ENCODE results near the gene GPD2.

DNA sequence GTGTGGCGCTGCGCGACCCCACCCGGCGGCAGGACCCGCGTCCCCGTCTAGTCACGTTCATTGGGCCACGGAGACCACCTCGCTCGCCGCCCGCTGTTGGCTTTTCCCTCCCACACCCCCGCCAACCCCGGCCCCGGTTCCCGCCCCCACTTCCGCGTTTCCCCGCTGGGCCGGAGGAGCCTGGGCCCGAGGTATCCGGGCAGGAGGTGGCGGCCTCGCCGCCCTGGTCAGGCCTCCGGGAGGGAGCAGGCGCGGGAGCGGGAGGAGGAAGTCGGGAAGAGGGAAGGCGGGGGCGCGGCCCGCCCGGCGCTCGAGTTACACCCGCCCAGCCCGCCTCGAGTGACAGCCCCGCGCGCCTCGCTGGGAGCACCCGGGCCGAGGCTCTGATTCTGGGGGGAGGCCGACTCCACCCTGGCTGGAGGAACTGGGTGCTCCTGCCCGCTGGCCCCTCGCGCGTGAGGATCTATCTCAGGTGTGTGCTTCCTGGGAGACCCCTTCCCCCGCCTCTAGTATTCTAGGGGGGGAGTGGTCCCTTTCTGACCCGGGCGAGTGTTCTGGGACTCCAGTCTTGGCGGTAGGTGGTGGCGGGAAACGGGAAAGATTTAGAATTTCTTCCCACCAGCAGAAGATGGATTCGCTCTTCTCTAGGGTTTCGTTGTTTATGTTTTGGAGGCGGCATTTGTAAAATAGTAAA is at the start of gene GPD2:
Gene GPD2, plus strand, starts transcription at position 338 of the 694 bp plus-strand sequence.
- PRO-cap = bidirectional peak, plus-strand start at position 386 of the sequence, minus-strand start at position 225 of the sequence

DNA sequence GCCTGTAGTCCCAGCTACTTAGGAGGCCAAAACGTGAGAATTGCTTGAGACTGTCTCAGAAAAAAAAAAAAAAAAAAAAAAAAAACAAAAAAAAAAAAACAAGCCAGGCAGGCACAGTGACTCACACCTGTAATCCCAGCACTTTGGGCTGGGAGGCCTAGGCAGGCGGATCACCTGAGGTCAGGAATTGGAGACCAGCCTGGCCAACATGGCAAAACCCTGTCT is 3.2 kb downstream of the GPD2 start:
- PRO-cap = no peak

- PRO-cap = no peak
These were observed 36.1 kb upstream of the GALNT5 start for GRCh38 chr2:157221381-157221767.

GRCh38 chr2:157411432-157411995 is 32.4 kb downstream of the CYTIP start:
- PRO-cap = no peak

DNA sequence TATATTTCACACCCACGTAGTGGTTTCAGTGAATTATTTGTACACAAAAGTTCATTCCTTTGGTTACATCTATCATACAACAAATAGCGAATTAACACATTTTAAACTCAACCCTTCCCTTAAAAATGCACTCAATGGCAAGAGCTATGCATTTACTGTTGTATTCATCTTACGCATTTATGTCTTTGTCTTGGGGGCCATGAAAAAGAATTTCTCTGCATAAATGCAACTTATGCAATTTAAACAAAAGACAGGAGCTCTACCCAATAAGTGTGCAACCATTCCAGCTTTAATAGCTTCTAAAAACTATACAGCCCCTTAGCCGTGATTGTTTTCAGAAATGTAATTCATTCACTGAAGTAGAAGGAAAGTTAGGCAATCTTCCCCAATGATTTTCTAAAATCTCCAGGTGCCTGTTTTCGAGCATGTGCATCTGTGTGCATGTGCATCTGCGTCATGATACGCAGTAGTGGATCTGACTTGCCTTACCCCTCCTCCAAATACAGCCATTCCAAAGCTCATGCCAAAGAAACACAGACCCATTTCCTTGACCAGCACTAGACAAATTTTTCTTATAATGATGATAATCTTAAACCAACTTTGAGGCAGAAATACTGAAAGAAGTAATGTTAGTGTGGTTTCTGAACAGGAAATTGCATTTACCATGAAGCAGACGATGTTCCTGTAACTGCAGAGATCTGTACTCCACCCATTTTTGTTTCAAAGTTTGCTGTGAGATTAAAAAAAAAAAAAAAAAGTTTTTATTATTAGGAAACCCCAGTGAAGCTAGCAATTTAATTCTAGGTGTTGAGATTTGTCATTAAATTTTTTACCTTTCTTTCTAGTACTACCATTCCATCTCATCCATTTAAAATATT is 25.8 kb downstream of the CYTIP start:
- PRO-cap = no peak

GRCh38 chr2:157438912-157439261 is 5.0 kb downstream of the CYTIP start:
- PRO-cap = no peak

- PRO-cap = no peak
These were observed 4.5 kb downstream of the CYTIP start for GRCh38 chr2:157439262-157439856.

GRCh38 chr2:157566188-157566642 is 62.4 kb downstream of the ACVR1C start:
- PRO-cap = no peak

GRCh38 chr2:157825776-157826230 is 50.3 kb downstream of the ACVR1 start:
- PRO-cap = no peak

- PRO-cap = no peak
These were observed 34.0 kb downstream of the ACVR1 start for GRCh38 chr2:157842057-157842580.

GRCh38 chr2:157876499-157877185 is 512 bp upstream of the ACVR1 start:
- PRO-cap = bidirectional peak, plus-strand start at chr2:157876587, minus-strand start at chr2:157876303

- PRO-cap = no peak
These were observed 89.5 kb downstream of the UPP2 start for GRCh38 chr2:158191150-158191503.

DNA sequence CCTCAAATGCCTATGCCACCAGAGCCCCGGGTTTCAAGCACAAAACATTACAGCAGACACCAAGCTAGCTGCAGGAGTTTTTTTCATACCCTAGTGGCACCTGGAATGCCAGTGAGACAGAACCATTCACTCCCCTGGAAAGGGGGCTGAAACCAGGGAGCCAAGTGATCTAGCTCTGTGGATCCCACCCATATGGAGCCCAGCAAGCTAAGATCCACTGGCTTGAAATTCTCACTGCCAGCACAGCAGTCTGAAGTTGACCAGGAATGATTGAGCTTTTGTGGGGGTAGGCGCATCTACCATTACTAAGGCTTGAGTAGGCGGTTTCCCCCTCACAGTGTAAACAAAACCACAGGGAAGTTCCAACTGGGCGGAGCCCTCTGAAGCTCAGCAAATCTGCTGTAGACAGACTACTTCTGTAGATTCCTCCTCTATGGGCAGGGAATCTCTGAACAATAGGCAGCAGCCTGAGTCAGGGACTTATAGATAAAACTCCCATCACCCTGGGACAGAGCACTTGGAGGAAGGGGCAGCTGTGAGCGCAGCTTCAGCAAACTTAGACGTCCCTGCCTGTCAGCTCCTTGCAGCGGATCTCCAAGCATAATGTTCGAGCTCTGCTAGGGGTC is 96.7 kb downstream of the CCDC148 start:
- PRO-cap = no peak

DNA sequence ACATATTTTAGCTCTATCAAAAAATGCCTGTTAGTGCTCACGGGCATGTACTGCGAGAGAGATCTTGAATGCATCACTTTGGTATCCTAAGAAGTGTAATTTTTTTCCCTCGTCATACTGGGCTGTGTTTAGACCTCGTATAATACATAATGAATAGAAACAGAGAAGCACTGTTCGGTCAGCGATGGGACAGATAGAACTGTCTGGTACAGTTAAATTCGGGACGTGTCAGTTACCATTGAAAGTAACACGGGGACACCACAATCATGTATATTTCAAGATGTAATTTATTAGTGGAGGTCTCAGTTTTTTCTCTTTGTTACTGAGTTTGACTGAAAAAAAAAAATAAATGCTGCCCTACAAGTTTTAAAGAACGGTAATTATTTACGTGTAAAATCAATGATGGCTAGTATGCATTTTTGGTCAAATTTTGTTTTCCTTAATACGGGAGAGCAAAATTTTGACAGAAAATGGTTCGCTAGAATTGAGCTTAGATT is 1.9 kb downstream of the PKP4 start:
- PRO-cap = no peak

DNA sequence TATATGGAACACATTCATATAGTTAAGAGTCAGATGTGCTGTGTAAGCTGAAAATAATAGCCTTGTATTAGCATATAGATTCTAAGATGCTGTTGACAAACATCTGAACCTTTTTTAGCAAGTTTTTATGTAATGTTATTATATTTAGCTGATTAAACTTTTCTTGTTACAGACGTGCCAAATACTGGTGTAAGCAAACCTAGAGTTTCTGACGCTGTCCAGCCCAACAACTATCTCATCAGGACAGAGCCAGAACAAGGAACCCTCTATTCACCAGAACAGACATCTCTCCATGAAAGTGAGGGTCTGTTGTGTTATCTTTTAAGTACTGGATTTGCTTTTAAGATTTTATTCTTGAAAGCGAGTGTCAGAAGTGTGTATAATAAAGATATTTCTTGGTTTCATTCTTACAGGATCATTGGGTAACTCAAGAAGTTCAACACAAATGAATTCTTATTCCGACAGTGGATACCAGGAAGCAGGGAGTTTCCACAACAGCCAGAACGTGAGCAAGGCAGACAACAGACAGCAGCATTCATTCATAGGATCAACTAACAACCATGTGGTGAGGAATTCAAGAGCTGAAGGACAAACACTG is 164.2 kb downstream of the PKP4 start:
- PRO-cap = no peak

DNA sequence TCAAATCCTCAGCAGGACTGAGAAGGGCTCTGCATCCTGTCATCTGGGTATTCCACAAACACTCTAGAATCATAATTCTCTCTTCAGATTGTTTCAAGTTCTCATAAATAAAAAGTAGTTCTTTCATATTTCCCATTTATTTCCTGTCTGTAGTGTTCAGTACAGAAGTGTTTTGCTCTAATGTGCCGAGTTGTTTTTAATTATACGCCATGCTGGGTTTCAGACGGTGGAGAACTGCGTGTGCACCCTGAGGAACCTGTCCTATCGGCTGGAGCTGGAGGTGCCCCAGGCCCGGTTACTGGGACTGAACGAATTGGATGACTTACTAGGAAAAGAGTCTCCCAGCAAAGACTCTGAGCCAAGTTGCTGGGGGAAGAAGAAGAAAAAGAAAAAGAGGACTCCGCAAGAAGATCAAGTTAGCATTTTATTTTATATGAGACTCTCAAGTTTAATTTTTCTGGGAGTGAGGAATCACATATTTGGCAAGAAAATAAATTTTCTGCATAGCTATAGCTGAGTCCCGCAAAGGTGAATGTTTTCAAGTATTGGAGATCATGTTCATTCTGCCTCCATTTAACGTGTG is 132.4 kb upstream of the DAPL1 start:
- PRO-cap = no peak

DNA sequence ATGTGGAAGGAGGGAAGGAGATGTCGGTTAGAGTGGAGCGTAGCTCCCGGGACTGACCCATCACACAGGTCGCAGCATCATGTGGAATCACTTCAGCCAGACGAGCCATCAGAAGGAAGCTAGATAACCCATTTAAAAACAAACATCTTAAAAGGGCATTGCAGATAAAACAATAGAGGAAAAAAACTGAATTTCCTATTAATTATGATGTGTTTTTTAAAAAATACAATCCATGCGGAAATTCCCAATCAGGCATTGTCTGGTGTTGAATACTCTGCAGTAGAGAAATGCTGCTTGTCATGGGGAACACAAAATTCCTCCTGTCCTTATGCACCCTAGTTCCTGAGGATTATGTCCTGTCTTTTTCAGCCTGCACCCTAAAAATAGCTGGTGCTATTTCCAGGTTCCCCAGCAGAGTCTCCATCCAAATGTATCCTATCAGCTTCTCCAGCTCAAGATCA is 77.2 kb upstream of the DAPL1 start:
- PRO-cap = no peak

DNA sequence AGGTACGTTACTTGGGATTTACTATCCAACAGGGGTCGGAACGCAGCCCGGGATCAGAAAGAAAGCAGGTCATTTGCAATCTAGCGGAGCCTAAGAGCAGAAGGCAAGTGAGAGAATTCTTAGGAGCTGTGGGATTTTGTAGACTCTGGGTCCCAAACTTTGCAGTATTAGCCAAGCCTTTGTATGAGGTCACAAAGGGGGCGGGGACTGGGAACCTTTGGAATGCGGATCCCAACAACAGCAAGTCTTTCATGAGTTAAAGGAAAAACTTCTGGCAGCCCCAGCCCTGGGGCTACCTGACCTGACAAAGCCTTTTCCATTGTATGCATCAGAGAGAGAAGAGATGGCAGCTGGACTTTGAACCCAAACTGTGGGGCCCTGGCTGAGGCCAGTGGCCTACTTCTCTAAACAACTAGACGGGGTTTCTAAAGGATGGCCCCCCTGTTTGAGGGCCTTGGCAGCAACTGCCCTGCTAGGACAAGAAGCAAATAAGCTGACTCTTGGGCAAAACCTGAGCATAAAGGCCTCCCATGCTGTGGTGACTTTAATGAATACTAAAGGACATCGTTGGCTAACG is 73.3 kb downstream of the DAPL1 start:
- PRO-cap = no peak

DNA sequence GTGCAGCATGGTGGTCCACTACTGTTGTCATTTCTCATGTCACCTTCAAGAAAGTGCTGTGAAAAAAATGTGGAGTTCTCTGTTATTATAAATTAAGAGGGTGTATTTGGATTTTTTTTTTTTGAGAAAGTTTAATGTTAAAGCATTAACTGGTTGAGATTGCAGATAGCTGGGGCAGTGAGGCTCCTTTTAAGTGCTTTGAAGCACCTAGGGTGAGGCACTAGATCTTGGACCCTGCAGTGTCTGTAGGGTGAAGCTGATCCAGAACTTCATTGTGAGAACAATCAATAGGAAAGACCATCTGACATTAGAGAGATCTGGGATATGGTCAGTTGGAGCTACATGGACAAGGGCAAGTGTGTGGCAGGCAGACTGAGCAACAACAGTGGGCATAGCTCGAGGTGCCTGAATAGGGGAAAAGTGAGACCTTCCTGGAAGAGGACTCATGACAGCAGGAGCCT is 117.7 kb downstream of the TANC1 start:
- PRO-cap = no peak

- PRO-cap = no peak
These were observed 123.6 kb downstream of the TANC1 start for GRCh38 chr2:159091911-159092470.

All from penis (tissue), 1 donor.